ENCODE results near the genes RAB4B and RPS19.

DNA sequence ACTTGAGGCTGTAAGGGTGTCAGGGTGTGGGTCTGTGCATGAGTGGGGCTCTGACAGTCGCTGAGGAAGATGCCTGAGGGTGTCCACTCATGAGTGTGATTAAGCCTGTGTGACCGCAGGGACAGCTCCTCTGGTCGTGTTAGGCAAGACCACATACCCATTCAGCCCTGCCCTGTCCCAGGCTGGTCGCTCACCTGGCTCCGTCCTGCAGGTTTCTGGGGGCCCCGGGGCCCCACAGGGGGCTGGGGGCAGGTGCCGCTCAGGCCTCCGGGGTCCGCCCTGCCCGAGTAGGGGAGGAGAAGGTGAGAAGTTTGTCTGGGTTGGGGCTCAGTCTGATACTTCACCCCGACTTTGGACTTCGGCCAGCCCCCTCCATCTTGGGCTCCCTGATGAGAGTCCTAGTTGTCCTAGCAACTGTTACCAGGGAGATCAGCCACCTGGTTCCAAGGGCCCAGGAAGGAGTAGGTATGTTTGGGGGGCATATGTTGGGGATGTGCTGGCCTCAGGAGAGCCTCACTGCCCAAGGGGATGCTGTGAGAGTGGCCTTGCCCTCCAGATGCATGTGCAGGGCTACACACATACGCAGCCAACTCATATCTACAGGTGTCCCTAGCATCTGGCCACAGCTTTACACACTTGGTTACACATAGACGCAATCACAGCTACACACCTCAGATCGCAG is 3.6 kb downstream of the NUMBL start:
- PRO-cap, 10 experiments, result no peak in any of the 10 experiments

- PRO-cap, 10 experiments, result no peak in any of the 10 experiments
Measured at GRCh38 chr19:40690195-40690493, 307 bp downstream of the NUMBL start.

- PRO-cap, 10 experiments, result peak in 1 of 10 experiments; most common plus-strand start chr19:40714766 (in 1); most common minus-strand start chr19:40714728 (in 1)
Measured at GRCh38 chr19:40714494-40714911, 2.2 kb downstream of the COQ8B start.

GRCh38 chr19:40722150-40722670 is 5.3 kb downstream of the ITPKC start:
- PRO-cap, 10 experiments, result peak in 3 of 10 experiments; most common plus-strand start chr19:40722429 (in 2); most common minus-strand start chr19:40722297 (in 1)

- PRO-cap, 10 experiments, result peak in 10 of 10 experiments; most common plus-strand start chr19:40778250 (in 7); most common minus-strand start chr19:40778441 (in 2)
Measured at GRCh38 chr19:40778132-40779307, at the start of gene RAB4B. Gene RAB4B (plus strand): TSS chr19:40778247.

DNA sequence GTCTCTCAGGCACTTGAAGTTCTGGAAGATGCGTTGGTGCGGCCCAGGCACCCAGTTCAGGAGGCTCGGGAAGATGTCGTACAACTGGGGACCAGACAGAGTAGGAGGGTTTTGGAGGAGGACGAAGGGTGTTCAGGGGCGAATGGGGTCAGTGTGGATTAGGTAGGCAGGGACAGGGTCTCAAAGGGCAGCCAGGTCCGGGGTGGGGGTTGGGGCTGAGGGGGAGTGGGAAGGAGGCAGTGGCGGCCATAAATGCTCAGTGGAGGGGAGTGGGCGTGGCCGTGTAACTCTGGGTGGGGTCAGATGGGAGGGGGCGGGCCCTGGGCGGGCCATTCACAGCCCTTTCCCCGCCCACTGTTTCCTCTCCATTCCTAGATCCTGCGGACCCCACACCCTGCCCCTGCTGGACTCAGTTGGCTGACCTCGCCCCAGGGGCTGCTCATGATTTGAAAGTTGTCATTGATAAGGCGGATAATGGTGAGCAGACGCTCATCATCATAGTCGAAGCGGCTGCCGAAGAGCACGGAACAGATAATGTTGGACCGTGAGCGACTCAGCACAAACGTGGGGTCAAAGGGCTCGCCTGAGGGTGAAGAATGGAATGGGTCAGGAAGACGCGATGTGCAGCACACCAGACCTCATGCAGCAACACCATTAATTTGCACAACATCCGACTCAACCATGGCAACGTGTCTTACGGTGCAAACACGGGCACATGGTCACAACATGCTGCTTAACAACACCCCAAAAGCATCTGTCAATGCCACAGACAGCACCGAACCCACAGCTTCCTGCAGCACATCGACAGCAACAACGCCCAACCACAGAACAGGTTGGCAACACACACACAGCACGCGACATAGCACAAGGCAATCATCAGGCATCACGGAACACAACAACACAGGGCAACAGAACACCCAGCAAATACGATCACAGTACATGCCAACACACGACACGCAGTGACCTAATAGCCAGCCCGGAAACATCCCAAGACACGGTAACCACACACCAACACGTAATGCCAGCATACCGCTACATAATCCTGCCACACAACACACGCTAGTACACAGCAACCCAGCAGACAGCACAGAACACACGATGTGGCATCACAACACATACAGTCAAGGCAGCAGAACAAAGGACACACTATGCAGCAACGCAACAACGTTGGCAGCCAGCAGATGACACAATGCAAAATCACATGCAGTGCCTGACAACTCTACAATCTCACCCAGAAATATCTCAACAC is 23.6 kb downstream of the CYP2A6 start:
- PRO-cap, 10 experiments, result no peak in any of the 10 experiments

- PRO-cap, 10 experiments, result no peak in any of the 10 experiments
Measured at GRCh38 chr19:41294066-41295033, 15.6 kb upstream of the CCDC97 start.

DNA sequence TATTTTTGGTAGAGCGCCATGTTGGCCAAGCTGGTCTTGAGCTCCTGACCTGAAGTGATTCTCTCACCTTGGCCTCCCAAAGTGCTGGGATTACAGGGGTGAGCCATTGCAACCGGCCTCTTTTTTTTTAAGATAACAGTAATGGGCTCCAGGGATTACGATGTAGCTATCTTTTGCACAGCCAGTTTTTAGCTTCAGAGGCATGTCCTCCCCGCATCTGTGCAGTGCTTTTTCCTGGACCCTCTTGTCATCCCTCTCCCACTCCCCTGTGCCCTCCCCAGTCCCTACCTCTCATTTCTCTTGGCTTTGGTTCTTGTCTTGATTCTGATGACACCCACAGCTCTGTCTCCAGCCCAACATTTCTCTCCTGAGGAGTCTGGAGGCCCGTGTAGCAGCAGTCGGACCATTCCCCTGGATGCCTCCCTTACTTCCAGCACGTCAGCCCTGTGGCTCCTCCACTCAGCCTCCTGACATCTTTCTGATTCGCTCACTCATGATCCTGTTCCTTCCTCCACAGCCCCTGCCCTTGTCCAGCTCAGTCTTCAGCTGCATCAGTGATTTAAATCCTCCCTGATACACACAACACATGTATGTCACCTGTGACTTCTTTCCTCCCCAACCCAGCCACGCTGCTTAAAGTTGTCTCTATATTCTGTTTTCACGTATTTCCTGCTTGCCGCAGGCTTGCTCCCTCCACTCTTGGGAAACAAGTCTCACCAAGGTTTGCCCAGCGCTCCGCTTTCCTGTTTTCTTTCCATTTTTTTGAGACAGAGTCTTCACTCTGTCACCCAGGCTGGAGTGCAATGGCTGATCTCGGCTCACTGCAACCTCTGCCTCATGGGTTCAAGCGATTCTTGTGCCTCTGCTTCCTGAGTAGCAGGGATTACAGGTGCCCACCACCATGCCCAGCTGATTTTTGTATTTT is 3.2 kb downstream of the CCDC97 start:
- PRO-cap, 10 experiments, result no peak in any of the 10 experiments

- PRO-cap, 10 experiments, result no peak in any of the 10 experiments
Measured at GRCh38 chr19:41321449-41322354, 11.7 kb downstream of the CCDC97 start.

GRCh38 chr19:41330658-41331475 is 20.9 kb downstream of the CCDC97 start:
- PRO-cap, 10 experiments, result peak in 1 of 10 experiments; most common plus-strand start chr19:41331060 (in 1)

GRCh38 chr19:41367663-41368225 is 3.8 kb upstream of the B9D2 start:
- PRO-cap, 10 experiments, result no peak in any of the 10 experiments

- PRO-cap, 10 experiments, result no peak in any of the 10 experiments
Measured at GRCh38 chr19:41374045-41374572, 2.2 kb upstream of the TMEM91 start.

DNA sequence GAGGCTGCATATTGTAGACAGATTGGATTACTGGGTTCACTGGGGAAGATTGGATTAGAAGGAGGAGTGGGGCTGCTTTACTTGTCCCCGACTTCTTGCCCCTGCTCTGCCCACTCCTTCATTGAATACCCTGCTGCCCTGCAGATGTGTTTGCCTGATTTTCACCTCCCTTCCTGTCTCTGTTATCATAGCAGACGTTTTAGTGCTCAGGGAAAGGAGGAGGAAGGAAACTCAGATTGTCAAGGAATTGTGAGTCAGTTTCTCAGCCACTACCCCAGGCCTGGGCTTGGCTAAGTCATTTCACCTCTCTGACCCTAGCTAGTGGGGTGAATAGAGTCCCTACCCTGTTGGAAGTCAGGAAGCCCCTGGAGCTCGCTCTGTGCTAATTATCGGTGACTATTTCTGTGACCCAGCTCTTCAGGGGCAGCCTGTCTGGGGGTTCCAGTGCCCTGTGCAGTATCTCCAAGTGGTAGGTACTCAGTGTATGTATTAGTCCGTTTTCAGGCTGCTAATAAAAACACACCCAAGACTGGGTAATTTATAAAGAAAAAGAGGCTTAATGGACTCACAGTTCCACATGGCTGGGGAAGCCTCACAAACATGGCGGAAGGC is 3.9 kb downstream of the BCKDHA start:
- PRO-cap, 10 experiments, result no peak in any of the 10 experiments

DNA sequence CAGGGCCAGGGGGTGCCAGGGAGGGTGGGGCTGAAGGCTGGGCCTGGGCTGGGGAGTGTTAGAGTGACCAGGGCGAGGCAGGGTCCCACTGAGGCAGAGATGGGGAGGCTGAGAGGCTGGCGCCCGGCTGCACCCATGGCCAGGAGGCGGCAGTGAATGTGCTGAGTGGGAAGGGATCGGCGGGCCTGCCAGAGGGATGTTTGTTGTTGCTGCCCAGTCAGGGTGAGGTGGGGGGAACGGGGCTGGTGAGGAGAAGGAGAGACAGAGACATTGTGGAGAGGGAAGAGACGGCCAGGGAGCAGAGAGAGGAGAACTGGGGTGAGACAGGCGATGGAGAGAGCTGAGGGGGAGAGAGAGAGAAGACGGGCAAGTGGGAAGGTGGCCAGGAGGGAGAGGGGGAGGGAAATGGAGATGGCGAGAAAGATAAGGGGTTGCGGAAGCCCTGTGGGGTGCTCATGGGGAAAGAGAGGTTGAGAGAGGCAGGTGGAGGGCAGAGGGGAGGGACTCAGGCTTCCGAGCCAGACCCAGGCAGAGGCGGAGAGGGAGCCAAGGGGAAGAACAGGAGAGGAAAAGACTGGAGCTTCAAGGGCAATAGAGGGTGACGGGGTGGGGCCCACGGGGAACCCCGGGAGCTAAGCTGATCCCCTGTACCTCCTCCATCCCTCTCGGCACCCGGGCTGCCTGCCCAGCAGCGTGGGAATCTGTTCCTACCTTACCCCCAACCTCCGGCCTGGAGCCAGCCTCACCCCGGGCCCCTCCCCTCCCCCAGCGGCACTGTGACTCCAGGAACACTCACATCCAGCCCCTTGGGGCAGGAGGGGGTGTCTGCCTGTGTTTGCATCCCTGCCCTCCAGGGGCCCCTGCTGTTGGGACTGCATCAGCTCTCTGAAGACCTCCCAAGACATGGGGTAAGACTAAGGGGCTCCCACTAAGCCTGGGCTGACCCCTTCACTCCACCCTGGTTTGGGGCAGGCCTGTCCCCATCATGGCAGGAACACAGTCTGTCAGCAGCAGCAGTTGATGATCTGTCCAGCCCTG is 784 bp upstream of the B3GNT8 start:
- PRO-cap, 10 experiments, result peak in 8 of 10 experiments; most common plus-strand start position 225 of the sequence (in 4); most common minus-strand start position 158 of the sequence (in 2)

GRCh38 chr19:41467517-41468054 is 24.6 kb downstream of the ERICH4 start:
- PRO-cap, 10 experiments, result no peak in any of the 10 experiments

DNA sequence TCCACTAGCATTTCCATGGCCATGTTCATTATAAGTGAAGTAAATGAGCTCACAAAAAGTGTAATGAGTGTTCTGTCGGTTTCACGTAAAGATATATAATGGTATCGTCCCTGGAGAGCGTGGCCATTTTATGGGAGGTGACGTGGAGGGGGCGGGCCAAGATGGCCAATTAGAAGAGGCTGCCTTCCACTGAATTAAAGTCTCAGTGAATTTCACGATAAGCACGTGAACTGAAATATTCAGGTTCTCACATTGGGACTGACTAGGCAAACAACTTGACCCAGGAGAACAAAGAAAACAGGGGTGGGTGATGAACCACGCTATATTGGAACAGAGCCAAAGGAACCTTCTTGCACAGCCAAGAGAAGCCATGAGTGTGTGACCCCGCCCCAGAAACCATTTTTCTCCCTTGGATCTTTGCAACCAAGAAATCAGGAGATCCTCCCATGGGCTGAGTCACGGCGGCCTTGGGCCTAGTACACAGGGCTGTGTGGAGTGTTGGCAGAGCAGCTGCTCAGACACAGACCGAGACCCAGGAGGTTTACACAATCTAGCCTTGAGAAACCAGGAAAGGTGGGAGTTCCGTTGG is 36.8 kb downstream of the ERICH4 start:
- PRO-cap, 10 experiments, result no peak in any of the 10 experiments

DNA sequence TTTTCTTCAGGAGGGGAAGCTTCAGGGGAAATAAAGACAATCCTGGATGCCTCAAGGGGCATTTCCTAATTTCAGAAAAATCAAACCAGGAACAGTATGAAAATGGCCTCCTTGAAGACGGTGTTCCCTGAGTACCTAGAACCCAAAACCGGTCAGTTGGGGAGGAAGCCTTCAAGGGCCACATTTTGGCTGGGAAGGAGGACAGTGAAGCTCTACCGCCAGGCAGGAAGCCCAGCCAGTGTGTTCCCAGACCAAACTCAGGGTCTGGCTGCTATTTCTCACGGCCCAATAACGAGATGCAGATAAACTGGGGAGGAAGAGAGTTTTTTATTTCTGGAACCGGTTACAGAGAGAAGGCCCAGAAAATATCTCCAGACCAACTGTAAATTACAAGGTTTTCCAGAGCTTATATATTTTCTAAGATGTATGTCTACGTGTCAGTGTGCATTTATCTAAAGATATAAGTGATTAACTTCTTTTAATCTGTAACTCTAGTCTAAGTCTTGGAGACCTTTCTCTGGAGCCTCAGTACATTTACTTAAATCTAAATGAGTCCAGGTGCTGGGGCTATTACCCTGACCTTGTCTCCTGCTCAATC is 24.2 kb upstream of the CEACAM21 start:
- PRO-cap, 10 experiments, result no peak in any of the 10 experiments

DNA sequence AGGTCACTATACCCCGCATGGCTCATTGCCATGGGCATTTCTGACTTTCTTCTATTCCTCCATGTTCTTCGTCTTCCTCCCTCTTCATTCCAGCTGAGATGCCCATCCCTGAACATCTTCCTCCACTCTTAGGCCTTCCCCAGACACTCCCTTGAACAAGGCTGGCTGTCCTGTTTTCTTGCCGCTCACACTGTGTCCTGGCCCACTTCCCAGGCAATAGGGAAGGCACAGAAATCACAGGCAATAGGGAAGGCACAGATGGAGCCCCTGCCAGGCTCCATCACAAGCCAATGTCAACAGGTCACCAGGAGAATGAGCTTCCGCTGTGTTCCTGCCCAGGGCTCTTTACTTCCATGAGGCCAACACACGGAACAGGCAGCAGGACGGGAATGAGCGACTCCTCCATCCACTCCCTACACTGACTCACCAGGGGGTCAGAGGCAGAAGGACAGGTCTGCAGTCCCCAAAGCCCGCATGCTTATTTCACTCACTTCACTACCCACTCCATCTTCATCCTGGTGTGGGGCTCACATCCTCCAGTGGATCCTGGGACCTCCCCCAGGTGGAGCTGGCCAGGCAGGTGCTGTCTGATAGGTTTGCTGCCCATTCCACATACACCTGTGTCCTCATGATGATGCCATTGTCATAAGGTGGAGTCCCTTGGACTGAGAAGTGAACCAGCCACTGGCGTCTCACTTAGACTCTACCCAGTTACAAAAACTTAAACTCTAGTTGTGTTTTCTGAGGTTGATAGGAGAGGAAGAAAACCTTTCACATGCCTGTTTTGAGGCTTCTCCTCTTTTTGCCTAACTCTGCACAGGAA is 3.5 kb downstream of the CEACAM5 start:
- PRO-cap, 10 experiments, result no peak in any of the 10 experiments

GRCh38 chr19:41784265-41784932 is 12.0 kb upstream of the CEACAM3 start:
- PRO-cap, 10 experiments, result no peak in any of the 10 experiments

DNA sequence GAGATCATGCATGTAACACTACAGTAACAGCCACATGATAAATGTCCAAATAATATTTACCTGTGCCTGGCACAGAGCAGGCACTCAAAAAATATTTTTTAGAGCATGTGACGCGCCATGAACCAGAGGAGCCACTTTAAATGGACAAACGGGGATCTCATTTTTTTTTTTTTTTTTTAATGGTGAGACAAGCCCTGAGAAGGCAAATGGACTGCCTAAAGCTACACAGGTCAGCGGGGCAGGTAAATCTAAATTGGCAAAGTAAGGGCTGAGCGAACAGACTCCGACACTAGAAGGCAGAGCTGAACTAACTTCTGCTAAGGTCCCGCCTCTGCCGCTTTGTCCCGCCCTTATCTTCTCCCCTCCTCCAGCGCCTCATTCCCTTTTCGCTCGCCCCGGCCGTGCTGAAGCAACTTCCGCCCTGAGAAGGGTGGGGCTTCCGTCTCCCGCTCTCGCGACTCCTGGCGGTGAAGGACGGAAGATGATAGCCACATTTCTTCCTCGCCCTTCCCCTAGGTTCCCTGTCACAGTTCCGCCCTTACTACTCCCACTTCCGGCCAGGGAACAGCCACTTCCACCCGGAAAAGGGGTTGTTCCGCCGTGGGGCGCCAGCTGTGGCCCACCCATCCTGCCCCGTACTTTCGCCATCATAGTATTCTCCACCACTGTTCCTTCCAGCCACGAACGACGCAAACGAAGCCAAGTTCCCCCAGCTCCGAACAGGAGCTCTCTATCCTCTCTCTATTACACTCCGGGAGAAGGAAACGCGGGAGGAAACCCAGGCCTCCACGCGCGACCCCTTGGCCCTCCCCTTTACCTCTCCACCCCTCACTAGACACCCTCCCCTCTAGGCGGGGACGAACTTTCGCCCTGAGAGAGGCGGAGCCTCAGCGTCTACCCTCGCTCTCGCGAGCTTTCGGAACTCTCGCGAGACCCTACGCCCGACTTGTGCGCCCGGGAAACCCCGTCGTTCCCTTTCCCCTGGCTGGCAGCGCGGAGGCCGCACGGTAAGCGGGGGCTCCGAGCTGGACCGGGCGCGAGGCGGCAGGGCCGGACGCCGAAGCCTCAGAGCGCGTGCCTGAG is at the start of gene RPS19:
RPS19 (plus strand) TSS at position 973 of the 1,083 bp plus-strand sequence.
- PRO-cap, 10 experiments, result peak in 10 of 10 experiments; most common plus-strand start position 973 of the sequence (in 10); most common minus-strand start position 815 of the sequence (in 4)